HL-60 (cell line): ENCODE measurements around a stretch of chr12.

- RRBS = no CpG with 5 or more reads among the region's 30 CpGs
Observed at GRCh38 chr12:104605182-104606399, 148.8 kb downstream of the CHST11 start.

GRCh38 chr12:104607266-104607767 lies 150.6 kb downstream of the CHST11 start:
- RRBS = no CpG with 5 or more reads among the region's 11 CpGs

GRCh38 chr12:104637399-104638457 lies 181.0 kb downstream of the CHST11 start:
- RRBS = no CpG with 5 or more reads among the region's 9 CpGs

DNA sequence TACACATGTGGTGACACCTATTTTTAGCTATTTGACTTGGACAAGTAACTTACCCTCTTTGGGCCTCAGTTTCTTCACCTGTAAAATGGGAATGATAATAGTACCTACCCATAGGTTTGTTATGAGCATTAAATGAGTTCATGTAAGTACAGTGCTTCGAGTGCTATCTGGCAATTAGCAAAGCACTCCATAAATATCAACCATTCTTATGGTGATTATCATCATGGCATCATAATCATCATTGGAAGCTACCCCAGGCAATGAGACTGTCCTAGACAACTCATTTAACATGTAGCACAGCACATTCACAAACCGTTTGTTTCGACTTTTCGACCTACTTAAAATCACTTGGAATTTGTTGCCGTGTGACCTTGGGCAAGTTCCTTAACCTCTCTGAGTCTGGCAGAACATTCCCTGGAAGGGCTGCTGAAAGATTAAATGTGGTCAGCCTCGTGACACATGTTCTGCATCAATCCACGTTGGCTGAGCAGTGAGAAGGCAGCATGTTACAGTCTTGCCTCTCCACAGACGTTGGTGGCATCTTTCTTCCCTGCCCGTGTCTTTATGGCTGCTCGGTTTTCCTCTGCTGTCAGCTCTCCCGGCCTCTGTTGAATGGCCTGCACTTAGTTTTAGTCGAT lies 216.8 kb downstream of the CHST11 start:
- RRBS = no CpG with 5 or more reads among the region's 12 CpGs

GRCh38 chr12:104794776-104795313 lies 163.2 kb downstream of the SLC41A2 start:
- RRBS = no CpG with 5 or more reads among the region's 7 CpGs

DNA sequence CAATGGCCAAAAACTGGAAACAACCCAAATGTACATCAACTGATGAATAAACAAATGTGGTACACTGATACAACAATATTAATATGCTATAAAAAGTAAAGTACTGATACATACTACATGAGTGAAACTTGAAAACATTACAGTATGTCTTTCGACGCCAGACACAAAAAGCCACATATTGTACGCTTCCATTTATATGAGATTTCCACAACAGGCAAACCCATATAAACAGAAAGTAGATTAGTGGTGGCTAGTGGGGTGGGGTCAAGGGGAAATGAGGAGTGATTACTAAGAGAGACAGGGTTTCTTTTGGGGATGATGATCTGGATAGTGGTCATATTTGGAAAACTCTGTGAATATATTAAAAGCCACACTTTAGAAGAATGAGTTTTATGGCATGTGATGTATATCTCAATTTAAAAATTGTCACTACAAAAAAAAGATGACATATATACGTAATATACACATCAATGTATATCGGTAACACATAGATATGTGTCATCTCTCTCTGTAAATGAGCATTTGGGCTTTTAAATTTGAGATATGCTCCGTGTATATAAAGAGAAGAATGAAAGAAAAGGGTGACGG lies 887 bp downstream of the SLC41A2 start:
- RRBS = no CpG with 5 or more reads among the region's 7 CpGs

DNA sequence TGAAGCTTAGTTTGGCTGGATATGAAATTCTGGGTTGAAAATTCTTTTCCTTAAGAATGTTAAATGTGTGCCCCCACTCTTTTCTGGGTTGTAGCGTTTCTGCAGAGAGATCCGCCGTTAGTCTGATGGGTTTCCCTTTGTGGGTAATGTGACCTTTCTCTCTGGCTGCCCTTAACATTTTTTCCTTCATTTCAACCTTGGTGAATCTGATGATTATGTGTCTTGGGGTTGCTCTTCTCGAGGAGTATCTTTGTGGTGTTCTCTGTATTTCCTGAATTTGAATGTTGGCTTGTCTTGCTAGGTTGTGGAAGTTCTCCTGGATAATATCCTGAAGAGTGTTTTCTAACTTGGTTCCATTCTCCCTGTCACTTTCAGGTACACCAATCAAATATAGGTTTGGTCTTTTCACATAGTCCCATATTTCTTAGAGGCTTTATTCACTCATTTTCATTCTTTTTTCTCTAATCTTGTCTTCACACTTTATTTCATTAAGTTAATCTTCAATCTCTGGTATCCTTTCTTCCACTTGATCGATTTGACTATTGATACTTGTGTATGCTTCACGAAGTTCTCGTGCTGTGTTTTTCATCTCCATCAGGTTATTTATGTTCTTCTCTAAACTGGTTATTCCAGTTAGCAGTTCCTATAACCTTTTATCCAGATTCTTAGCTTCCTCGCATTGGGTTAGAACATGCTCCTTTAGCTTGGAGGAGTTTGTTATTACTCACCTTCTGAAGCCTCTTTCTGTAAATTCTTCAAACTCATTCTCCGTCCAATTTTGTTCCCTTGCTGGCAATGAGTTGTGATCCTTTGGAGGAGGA lies 52.3 kb downstream of the APPL2 start:
- RRBS = no CpG with 5 or more reads among the region's 9 CpGs

- RRBS = no CpG with 5 or more reads among the region's 15 CpGs
Observed at GRCh38 chr12:105214137-105215235, 21.5 kb downstream of the APPL2 start.

GRCh38 chr12:105215236-105215657 lies 20.7 kb downstream of the APPL2 start:
- RRBS = no CpG with 5 or more reads among the region's 5 CpGs

GRCh38 chr12:105231230-105232132 lies 4.5 kb downstream of the APPL2 start:
- RRBS = no CpG with 5 or more reads among the region's 8 CpGs

GRCh38 chr12:105239168-105239611 lies 3.2 kb upstream of the APPL2 start:
- RRBS = no CpG with 5 or more reads among the region's 4 CpGs

- RRBS = no CpG with 5 or more reads among the region's 8 CpGs
Observed at GRCh38 chr12:105331745-105332216, 1.3 kb downstream of the C12orf75 start.

DNA sequence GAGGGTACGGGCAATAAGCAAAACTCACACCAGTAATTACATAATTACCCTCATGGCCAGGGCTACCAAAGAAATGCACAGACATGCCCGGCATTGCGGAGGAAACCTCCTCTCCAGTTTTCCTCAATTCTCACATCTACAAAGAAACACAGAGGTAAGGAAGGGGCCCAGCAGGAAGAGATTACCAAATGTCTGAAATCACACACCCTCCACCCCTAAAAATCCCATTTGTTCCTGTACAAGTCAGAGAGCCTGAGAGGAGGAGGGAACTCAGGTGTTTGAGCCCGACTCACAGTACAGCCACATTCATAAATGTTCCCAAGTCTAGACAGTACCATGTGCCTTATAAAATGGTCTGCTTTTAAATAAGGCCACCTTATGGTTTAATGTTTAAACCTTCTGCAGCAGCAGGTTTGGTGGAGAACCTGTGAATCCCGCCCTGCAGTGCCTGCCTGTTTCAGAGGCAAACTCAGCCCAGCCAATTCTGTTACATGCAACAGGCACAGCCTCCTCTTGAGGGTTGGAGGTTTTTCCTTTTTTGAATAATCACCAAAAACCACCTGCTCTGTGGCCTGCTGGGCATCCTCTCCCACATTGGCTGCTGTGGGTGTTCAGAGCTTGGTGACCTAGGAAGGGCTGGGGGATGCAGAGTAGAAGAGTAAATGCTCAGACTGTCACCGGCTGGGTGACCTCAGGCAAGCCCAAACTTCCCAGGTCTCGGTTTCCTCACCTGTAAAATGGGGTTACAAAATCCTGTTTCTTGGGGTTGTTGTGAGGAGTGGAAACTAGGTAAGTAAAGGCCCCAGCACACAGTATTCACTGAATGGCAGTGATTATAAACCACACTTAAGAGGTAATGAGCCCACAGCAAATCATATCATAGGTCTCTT lies 28.1 kb downstream of the NUAK1 start:
- RRBS = no CpG with 5 or more reads among the region's 7 CpGs

GRCh38 chr12:106138065-106138420 lies 711 bp downstream of the NUAK1 start:
- RRBS = 7% methylated on average over 2 of the region's 17 CpGs

GRCh38 chr12:106139022-106139909 lies 512 bp upstream of the NUAK1 start:
- RRBS = 11% methylated on average over 41 of the region's 108 CpGs

GRCh38 chr12:106227350-106228152 lies 20.3 kb downstream of the CKAP4 start:
- RRBS = no CpG with 5 or more reads among the region's 9 CpGs

DNA sequence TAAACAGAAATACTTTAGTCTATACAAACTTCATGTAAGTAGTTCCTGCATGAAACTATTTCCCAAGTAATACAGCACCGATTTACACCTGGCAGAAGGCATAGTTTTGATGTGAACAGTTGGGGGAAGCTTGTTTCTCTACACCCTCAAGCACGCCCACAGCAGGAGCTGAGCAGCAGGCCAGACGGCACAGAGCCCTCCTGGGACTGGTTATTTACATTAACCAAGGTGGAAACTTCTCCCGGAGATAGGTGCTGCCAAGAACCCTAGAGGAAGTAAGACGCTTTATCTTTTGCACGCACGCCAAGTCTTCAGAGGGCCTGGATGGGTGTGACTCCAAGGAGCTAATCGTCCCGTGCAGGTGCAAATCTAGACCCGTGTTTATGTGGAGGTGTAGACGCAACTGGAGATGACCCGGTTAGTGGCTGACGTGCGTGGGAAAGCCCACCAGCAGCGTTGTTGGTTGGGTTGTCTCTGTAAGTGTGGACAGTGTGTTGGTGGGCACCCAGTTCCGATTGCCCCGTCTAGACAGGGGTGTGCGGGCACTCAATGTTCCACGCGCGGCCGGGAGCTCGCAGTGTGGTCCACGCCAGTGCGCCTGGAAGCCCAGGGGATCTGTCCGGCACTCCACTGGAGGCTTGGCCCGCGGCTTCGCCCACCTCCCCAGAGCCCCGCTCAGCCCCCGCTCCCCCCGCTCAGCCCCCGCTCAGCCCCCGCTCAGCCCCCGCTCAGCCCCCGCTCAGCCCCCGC lies 725 bp upstream of the TCP11L2 start:
- RRBS = 4% methylated on average over 5 of the region's 37 CpGs

- RRBS = no CpG with 5 or more reads among the region's 15 CpGs
Observed at GRCh38 chr12:106358199-106358851, 777 bp downstream of the POLR3B start.

DNA sequence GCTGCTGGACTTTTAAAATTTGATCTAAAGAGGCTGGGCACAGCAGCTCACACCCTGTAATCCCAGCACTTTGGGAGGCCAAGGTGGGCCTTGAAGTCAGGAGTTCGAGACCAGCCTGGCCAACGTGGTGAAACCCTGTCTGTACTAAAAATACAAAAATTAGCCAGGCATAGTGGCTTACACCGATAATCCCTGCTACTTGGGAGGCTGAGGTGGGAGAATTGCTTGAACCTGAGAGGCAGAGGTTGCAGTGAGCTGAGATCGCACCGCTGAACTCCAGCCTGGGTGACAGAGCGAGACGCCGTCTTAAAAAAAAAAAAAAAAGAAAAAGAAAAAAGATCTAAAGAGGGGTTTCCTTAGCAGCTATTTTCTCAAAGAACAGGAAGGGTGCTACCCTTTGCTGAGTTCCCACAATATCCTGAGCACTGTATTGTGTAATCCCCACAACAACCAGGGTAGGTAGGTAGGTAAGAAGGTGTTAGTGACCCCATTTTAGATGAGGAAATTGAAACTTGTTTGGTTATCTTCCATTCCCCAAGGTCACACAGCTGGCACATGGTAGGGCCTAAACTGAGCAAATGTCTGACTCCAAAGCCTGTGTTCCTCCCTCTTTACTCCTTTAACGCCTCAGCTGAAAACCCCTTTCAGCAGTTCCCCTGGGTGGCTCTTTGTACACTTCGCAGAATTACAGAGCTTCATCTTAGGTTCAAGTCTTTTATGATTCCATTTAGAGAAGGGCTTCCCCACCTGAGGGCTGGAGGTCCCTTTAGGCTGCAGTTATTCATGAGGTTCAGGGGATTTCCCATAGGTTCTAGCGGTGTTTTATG lies 26.6 kb upstream of the RIC8B start:
- RRBS = no CpG with 5 or more reads among the region's 11 CpGs